ENCODE measurements around a stretch of chr13.

DNA sequence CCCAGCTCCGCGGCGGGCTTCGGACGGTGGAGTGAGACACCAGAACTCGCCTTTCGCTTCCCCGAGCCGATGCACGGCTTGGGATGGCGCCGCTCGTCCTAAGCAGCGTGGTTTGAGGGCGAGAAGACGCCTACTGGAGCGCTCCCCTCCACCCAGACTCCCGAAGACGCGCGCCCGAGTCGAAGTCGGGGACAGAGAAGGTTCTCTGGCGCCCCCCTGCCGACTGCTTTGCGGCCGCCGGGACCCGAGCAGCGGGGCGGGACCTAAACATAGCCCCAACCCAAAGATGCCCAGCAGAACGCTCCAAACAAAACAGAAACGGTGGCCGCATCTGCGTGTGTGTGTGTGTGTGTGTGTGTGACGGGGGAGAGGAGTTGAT, 671 bp upstream of the FGF9 start:
- RRBS: no CpG with 5 or more reads among the region's 37 CpGs

GRCh38 chr13:23183245-23183642, 2.5 kb downstream of the SGCG start:
- RRBS: no CpG with 5 or more reads among the region's 8 CpGs

GRCh38 chr13:23354434-23355129, 78.9 kb downstream of the SACS start:
- RRBS: no CpG with 5 or more reads among the region's 10 CpGs

GRCh38 chr13:23411048-23412095, 22.1 kb downstream of the SACS start:
- RRBS: no CpG with 5 or more reads among the region's 18 CpGs

- RRBS: no CpG with 5 or more reads among the region's 10 CpGs
Observed at GRCh38 chr13:23427123-23427986, 6.1 kb downstream of the SACS start.

GRCh38 chr13:23470707-23471048, 37.2 kb upstream of the SACS start:
- RRBS: no CpG with 5 or more reads among the region's 2 CpGs

GRCh38 chr13:23507309-23507642, 62.9 kb upstream of the TNFRSF19 start:
- RRBS: no CpG with 5 or more reads among the region's 6 CpGs

- RRBS: no CpG with 5 or more reads among the region's 4 CpGs
Observed at GRCh38 chr13:23673191-23673755, 103.1 kb downstream of the TNFRSF19 start.

DNA sequence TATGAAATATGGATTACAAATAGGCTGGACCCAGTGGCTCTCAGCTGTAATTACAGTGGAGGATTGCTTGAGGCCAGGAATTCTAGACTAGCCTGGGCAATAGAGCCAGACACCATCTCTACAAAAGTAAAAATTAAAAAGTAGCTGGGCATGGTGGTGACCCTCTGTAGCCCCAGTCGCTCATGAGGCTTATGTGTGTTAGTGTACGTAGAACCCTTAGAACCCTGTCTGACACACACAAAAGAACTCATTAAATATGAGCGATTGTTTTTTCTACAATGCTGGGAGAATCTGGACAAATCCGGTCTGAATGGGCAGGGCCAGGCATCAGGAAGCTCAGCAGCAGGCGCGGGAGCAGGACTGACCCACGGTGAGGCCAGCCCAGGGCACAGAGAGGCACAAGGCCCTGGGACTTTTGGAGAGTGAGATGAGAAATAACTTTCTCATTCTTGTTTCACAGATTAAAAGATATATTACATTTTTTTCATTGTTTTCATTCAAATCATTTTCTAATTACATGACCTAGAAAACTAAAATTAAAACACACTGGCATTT, 132.9 kb downstream of the TNFRSF19 start:
- RRBS: no CpG with 5 or more reads among the region's 7 CpGs

GRCh38 chr13:23794502-23795159, 94.6 kb downstream of the MIPEP start:
- RRBS: no CpG with 5 or more reads among the region's 4 CpGs

- RRBS: no CpG with 5 or more reads among the region's 10 CpGs
Observed at GRCh38 chr13:23954395-23954628, 65.1 kb upstream of the MIPEP start.

- RRBS: no CpG with 5 or more reads among the region's 5 CpGs
Observed at GRCh38 chr13:23965227-23965786, 76.1 kb upstream of the MIPEP start.

DNA sequence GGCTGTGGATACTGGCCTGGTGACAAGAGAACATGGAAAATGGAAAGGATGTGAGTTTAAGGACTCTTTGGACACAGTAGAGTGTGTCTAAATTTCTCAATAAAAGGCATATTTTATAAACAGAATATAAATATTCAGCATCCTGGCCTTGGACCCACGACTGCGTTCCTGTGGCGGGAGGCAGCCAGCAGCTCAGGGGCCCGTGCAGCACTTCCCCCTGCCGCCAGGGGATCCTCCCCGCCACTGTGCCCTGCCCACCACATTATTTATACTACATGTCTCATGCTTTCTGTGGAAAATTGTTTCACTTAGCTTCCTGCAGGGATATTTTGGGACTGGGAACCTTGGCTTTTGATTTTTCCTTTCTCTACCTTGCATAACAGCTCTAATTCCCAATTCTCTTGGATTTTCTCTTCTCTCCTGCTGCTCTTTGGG, 107.9 kb upstream of the SPATA13 start:
- RRBS: no CpG with 5 or more reads among the region's 6 CpGs

DNA sequence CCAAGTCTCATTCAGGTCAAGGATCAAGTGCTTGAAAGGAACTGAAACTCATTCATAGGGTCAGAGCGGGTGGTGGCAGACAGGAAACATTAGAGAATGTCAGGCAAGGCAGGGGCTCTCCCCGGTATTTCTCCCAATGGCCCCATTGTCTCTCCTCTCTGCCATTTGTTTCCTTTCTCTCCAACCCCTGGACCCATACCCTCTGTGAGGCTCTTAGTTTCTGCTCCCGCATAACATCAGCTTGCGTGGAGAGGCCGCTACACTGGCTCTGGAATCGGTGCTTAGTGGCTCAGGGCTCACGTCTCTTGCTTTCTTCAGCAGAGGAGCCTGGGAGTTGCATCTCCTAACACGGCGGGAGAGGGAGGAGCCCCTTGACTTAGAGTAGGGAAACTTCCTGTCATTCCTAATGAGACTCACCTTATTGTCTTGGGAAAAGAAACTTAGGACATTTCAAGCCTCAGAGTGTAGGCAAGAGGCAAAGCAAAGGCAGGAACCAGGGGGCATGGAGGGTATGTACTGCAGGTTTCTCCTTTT, 35.5 kb upstream of the SPATA13 start:
- RRBS: no CpG with 5 or more reads among the region's 9 CpGs

DNA sequence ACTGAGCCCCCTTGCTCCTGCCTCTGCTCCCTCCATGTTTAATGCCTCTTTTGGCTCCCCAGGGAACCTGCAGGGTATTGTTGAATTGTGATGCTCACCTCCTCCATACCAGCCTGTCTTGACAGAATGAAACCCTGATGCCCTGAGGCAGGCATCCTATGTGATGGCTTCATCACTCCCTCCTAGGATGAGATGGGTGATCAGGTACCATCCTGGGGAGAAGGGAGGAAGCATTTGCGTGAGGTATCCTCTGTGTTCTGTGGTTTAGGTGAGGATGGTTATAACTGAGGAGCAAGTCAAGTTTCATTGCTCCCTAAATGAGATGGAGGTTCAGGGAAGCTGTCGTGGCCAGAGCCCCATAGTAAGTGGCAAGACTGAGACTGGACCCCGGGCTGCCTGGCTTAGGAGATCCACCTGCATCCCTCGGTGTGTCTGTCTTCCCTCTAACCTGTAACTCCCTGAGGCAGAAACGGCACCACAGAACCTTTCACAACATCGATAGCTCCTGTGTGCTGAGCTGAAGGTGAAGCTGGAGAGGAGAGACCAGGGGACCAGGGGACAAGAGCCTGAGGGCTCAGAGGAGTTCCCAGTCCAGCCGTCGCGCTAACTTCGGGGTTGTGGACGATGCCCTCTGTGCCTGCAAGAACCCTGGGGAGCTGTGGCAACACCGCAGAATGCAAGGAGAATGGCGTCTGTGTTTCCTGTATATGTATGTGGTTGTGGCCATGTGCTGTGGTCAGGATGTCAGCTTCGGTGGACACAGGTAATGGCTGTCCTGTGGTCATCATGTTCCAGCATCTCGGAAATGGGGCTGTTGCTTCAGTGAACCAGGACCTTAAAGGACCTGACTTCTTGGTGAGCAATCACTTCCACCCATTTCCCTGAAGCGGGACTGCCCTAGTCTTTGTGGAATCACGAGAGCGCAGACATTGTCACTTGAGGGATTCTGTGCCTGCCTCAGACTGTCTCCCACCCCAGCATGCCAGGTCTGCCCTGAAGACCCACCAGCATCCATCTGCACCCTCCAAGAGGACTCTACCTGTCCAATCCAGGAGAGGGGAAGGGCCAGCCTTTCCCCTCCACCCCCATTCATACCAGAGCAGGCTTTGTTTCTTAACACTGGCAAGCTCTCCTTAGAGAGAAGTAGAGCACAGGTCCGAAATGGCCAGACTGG, 4.2 kb downstream of the SPATA13 start:
- RRBS: no CpG with 5 or more reads among the region's 19 CpGs

GRCh38 chr13:24184843-24185423, 24.4 kb downstream of the SPATA13 start:
- RRBS: no CpG with 5 or more reads among the region's 11 CpGs

DNA sequence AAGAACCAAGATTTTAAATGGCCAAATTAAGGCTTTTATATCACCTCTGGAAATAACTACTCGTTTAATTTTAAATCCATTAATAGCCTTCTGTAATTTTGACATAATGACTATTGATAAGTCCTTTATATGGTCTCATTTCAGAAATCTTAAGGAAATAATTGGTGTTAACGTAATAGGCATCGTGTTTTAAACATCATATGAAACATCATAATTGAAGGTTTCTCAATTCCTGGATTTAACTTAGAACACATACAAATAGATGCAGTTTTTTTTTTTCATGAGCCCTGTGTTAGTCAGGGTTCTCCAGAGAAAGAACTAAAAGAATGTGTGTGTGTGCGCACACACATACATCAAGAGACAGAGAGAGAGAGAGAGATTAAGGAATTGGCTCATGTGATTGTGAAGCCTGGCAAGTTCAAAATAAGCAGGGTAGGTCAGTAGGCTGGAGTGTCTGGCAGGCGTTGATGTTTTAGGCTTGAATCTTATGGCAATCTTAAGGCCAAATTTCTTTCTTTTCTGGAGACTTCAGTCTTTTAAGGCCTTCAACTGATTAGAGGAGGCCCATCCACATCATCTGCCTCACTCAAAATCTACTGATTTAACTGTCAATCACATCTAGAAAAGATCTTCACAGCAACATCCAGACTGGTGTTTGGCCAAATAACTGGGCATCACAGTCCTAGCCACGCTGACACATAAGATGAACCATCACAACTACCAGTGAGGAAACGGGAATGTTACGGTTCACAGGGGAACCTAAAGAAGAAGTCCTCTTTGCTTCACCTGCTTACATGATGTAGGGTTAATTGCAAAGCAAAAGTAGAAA, 25.2 kb downstream of the SPATA13 start:
- RRBS: no CpG with 5 or more reads among the region's 8 CpGs

- RRBS: no CpG with 5 or more reads among the region's 5 CpGs
Observed at GRCh38 chr13:24186286-24186675, 25.8 kb downstream of the SPATA13 start.

- RRBS: no CpG with 5 or more reads among the region's 8 CpGs
Observed at GRCh38 chr13:24252062-24252660, 57.2 kb upstream of the C1QTNF9 start.

DNA sequence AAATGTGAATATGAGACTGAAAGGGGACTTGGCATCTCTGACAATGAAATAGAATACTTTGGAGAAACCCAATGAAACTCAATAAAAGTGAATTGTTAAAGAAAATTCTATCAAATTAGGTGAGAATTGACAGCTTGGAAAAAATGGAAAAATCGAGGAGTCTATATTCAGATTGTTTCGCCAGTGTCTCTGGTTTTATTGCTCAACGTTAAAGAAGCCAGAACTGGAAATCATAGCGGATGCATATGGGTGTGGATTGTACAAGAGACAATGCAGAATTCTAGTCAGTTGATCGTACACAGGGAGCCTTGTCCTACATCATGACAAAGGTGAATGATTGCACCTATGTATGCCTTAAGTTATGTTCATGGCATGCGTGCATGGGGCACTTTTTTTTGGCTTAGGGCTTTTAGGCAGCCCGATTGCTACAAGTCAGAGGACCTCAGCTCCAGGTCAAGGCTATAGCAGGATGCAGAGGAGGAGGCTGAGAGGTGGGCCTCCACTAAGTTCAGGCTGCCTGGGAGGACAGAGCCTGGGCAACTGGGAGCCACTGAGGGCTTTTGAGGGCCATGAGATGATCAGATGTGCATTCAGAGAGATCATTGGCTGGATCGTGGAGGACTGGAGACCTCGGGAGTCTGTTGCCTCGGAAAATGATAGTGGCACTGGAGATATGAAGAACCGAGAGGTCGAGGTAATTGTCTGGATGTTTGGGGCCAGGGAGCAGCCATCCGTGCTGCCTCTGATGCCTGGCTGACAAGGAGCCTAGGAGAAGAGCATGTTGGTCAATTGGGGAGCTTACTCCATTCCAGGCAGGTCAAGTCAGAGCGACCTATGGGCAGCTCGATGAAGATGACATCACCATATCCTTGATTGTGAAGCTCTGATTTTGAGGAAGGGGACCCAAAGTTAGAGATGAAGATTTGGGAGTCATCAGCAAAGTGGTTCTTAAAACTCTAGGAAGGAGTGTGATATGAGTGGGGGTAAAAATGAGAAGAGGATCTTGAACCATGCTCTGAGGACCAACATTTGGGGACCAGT, 48.5 kb upstream of the C1QTNF9 start:
- RRBS: no CpG with 5 or more reads among the region's 15 CpGs

Data from pericardium (tissue), 1 donor.